AG08470 (cell line): ENCODE results near the genes RBPJL and WFDC10B.

GRCh38 chr20:44620344-44621062, 31.0 kb downstream of the ADA start:
- RRBS, result no CpG with 5 or more reads among the region's 11 CpGs

GRCh38 chr20:44685189-44685434, 30.1 kb upstream of the CCN5 start:
- RRBS, result no CpG with 5 or more reads among the region's 4 CpGs

GRCh38 chr20:44728686-44729627, 13.8 kb downstream of the CCN5 start:
- RRBS, result no CpG with 5 or more reads among the region's 14 CpGs

DNA sequence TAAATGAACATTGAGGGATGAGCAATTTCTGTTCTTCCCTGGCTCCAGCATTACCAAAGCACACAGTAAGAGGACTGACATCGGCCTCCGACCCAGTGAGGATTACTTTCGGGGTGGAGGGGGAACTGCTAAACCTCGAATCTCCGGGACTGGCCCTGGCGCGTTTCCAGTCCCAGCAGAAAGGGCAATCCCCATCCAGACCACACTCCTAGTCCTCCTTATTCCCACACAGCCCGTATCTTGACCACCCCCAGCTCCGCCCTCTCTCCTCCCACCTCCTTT, 372 bp upstream of the YWHAB start:
- RRBS, result no CpG with 5 or more reads among the region's 9 CpGs

GRCh38 chr20:44907612-44908461, 2.0 kb upstream of the PABPC1L start:
- RRBS, result no CpG with 5 or more reads among the region's 7 CpGs

- RRBS, result no CpG with 5 or more reads among the region's 2 CpGs
Observed at GRCh38 chr20:44979264-44979749, 13.0 kb downstream of the STK4 start.

DNA sequence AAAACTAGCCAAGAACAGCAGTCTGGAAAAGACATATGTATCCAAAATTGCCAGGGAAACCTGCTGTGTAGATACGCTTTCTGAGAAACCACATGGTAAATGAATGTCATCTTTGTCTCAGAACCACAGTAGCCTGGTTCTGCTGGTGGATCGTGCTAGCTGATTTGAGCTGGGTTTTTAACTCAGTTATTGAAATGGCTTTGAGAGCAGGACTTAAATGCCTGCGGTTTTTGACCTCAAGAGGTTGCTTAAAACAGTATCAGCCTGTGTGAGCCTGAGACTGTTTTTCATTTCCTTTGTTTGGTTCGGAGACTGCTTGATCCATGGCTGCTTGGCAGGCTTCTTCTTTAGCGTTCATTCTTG, 47.9 kb downstream of the KCNS1 start:
- RRBS, result no CpG with 5 or more reads among the region's 5 CpGs

DNA sequence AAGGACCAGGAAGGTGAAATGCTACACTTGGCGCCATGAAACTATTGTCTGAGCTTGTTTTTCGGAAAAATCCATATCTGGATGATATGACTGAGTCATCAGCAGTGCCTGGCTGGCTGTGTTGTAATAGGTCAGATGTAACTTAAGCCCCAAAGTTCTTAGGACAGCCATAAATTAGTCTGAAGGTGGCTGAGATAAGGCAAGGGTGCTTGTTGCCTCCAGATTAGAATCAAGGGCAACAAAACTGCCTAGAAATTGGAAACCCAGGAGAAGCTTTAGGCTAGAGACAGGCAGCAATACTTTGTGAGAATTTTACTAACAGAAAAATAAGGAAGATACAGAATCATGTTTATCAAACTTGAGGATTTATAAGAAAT, 29.6 kb downstream of the KCNS1 start:
- RRBS, result no CpG with 5 or more reads among the region's 2 CpGs

DNA sequence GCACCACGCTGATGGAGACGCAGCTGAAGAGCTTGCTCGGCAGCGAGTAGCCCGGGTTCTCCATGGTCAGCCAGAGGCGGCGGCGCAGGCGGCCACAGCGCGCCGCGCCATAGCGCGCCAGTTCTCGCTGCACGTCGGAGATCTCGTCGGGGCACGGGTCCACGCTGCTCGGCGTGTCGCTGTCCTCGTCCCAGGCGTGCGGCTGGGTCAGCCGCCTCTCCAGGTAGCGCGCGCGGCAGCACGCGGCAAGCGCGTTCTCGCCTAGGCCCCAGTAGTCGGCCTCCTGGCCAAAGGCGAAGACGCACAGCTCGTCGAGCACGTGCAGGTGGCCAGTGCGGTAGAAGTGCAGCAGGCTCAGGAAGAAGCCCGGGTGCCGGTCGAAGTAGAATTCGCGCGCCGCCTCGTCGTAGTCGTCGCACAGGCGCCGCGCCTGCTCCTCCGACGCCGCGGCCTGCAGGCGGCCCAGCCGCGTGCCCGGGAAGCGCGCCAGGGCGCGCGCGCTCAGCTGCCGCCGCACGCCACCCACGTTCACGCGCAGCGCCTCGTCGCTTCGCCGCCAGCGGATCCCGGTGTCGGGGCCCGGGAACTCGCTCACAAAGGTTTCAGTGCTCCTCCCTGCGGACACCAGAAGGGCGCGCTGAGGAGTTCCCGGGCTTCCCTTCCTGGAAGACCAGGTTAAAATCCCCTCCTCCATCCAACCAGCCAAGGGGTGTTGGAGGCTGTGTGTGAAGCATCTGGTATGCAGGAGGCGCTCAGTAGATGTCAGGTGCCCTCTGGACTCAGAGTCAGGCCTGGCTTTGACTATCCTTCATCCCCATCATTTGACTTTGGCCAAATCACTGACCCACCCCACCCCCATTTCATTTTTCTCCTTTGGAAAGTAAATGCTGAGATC, 2.6 kb downstream of the KCNS1 start:
- RRBS, result 9% methylated on average over 36 of the region's 94 CpGs

DNA sequence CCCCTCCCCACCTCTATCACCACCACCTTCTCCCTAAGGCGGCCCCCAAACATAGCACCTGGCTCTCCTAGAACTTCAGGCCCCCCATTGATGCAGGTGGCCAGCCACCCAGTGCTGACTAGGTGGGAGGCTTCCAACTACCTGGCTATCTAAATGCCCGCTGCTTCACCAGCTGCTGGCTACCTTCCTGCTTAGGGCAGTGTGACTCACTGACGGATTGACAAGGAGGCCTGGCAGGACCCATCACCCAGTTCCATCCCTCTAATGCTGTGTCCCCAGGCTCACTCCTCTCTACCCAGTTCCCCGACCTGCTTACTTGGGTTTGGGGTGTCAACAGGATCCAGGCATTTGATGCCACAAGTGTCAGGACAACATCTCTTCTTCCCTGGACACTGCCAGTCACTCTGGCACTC, 1.1 kb downstream of the SLPI start:
- RRBS, result no CpG with 5 or more reads among the region's 4 CpGs

DNA sequence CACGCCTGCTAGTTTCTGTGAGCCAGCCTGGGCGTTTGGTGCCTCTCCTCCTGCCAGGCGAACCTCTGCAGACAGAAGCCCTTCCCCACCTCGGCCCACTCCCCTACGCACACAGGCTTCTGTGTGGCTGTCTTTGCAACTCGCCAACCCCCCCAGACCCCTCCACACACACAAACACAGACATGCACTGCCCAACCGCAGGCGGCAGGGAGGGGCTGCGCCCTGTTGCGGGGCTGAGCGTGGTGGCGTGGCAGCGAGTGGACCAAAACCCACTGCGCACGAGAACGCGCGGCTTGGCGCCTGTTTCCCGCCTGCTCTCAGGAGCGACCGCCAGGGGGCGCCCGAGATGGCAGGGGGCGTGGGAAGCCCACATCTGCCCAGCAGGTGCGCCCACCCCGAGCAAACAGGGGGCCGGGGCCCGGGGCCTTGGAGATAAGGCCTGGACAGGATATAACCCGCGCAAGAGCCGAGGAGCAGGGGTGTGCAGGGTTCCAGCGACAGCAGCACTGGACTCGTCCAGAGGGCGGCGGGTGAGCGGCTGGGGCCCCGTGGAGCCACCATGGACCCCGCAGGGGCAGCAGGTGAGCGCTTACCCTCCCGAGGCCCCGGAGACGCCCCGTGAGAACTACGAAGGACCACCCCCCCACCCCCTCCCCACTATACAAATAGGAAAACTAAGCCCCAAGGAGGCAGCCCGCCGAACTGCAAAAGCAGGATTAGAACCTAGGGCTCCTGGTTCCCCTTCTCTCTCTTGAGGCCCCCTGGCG, at the start of gene RBPJL:
RBPJL (plus strand) TSS at position 477 of the 767 bp plus-strand sequence.
- RRBS, result no CpG with 5 or more reads among the region's 48 CpGs

- RRBS, result no CpG with 5 or more reads among the region's 10 CpGs
Observed at GRCh38 chr20:45325471-45326300, 17.6 kb upstream of the MATN4 start.

DNA sequence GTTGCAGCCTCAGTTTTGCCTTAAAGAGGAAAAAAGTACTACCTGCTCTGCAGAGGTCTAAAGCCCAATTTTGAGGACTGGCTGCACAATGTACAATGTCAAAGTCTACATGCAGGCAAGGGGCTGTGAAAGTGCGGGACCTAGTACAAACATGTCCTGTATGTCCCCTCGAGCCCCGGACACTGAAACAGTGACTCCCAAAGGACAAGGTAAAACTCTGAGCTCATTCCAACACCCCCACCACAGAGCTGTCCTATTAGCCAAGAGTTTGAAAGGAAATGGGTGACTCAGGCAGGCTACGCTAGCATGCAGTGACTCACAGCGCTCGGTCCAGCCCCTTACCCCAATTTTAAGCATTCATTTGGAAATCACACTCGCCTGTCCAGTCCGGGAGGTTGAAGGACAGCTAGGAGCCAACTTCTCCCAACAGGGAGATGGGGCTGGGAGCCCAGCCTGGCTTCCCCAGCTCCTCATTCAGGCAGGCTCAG, 4.1 kb downstream of the SDC4 start:
- RRBS, result no CpG with 5 or more reads among the region's 8 CpGs

DNA sequence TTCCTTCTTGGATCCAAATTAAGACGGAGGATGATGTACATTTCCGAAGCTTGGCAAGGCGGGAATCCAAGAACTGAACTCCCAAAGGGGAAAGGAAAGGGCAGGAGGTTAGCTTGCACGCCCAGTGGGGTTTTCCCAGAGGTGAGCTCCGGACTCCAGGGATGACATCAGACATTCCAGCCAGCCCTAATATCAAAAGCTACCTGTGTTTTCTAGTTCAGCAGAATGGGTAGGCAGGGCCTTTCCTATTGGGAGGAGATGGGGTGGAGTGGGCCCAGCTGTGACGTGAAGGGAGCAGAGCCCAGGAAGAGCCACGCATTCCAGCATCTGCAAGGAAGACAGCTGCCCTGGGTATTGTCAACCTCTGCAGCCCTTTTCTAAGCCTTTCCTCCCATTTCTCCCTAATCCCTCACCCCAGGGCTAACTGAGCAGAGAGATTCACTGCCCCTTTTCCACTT, 3.2 kb upstream of the SYS1 start:
- RRBS, result no CpG with 5 or more reads among the region's 7 CpGs

- RRBS, result 86% methylated on average over 3 of the region's 6 CpGs
Observed at GRCh38 chr20:45408767-45409090, 640 bp downstream of the DBNDD2 start.

DNA sequence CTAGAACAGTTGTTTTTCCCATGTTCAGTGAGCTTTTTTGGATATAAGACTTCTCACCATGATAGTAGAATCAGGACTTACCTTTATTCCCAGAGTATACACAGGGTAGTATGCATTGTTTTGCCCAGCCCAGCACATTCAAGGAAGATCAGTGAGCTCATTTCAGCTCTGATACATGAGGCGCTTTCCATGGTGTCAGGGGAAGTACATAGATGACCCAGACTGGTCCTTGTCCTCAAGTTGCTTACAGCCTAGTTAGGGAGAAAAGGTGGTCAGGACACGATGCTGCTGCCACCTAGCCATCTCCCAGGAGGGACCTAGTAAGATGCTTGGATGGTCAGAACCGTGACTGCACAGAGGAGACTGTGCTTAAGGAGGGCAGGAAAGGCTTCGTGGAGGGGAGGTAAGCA, 2.2 kb downstream of the PIGT start:
- RRBS, result no CpG with 5 or more reads among the region's 4 CpGs

DNA sequence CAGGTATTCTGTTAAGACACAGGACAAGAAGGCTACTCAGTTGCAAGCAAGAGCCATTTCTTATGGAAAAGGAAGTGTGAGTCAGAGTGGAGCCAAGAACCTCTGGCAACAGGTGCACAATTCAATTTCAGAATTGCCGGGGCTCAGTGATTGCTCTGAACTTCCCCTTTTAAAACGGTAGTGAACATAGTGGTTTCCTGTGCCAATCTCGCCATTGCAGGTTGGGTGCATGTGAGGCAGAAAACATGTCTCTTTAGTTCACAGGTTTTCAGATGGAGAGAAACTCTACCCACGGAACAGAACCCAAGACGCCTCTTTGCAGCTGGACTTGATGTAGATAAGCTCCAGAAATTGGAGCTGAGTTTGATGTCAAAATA, 16.4 kb downstream of the PIGT start:
- RRBS, result no CpG with 5 or more reads among the region's 5 CpGs

DNA sequence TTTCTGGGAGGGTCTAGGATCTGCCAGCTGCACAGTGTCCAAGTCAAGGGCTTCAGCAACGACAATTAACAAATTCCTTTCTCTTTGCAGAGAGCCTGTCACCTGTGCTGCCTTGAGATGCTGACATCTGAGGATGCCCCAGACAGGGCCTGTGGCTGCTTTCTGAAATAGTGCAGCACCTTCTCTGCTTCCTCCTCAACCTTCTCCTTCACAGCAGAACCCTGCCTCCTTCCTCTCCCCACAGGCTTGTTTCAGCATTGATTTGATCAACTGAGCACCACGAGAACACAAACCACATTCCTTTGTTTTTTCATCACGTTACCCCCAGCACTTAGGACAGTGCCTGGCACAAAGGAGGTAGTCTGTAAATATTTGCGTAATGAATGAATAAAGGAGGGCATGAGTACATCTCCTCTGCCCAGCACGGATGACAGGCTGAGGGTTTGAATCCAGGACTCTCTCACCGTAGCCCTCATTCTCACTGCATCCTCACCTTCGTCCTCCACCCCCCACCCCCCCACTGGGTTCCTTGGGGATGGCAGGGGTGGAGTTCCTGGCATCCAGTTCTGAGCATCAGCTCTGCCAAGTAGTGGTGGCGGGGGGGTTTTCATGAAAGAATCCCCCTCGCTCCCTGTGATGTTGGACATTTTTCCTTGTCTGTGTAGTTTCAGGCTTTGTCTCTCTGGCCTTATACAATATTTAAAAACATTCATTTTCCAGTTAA, 21.2 kb upstream of the WFDC2 start:
- RRBS, result no CpG with 5 or more reads among the region's 9 CpGs

DNA sequence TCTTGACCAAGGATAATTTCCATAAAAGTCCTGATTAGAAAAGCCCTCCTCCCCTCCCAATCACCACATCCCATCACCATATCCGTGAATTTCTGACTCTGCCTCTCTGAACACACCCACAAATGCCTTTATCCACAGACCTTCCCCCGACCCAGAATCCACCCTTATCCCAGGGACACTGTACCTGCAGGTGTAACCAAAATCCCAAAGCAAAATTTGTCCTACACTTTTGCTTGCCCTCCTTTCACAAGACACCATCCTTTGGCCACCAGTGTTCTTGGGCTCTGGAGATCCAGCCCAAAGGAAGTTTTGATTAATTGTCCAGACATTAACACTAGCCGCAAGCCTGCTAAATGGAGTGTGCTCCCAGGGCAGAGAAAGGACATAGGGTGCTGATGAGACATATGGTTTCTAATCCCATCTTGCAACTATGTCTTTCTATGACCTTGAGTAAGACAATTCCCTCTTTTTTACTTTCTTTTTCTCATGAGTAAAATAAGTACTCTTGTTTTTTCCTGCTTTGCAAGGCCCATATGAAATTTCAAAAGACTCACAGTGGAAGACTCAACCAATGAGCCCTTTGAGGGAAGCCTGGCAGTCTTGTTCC, at the start of gene WFDC10B:
WFDC10B (minus strand) TSS at position 286 of the 607 bp plus-strand sequence.
- RRBS, result no CpG with 5 or more reads among the region's 3 CpGs